Temporal lobe (tissue), 2 donors: ENCODE data around the genes ZNF236, HSBP1L1 and RBFA.

DNA sequence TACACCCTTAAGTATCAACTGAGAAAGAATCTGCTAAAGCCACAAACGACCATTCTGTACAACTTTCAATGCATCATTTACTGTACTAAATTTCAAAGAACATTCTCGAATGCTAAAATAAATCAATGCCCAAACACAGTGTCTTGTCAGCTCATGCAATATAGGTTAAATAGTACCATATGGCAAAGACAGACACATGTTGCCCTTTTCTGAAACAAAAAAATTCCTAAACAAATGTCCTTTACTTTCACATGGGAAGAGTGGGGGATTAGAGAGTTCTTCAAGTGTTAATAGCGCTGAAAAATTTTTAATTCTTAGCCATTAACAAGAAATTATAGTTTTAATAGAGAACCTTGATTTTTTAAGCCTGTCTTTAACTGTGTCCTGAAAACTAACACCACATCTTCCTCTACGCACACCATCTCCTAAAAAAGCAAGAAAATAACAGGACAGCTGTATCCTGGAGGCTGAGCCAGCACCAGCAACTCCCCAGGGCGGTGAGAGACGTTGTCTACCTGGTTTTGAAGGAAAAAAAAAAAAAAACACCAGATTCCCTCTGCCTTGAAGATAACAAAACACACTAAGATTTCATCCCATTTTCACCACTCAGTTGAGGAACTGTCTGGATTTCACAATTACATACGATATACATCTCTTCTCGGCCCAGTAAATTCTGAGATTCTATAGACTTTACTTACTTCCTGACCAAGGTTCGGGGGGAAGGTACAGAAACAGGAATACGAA is 8.7 kb downstream of the ZNF516 start:
- RAMPAGE, long total RNA, result no peak

DNA sequence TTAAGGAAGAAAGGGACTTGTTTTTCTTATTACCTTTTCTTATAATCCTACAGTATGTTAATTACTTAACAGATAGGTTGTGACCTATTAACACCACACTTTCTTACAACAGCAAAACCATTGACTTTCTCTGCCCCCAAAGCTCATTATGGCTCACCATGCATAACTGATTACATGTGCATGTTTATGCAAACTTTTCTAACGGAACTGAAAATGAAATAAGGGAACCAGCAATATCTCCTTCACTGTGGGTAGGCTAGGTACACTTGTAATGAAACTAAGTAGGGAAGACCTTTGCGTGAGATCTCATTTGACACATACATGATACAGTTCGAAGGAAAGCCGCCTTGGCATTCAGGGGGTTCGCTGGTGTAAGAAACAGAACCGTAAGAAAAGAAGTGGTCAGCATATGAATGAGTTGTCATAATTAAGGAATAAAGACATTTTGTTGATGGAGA is 4.9 kb upstream of the ZNF516 start:
- RAMPAGE, long total RNA, result no peak

- RAMPAGE, long total RNA, result no peak
These were observed 24.1 kb upstream of the ZNF516 start for GRCh38 chr18:76519030-76519600.

- RAMPAGE, long total RNA, result no peak
These were observed at the start of gene ZNF236 for GRCh38 chr18:76822336-76822942. Gene ZNF236 (plus strand): TSS chr18:76822557.

DNA sequence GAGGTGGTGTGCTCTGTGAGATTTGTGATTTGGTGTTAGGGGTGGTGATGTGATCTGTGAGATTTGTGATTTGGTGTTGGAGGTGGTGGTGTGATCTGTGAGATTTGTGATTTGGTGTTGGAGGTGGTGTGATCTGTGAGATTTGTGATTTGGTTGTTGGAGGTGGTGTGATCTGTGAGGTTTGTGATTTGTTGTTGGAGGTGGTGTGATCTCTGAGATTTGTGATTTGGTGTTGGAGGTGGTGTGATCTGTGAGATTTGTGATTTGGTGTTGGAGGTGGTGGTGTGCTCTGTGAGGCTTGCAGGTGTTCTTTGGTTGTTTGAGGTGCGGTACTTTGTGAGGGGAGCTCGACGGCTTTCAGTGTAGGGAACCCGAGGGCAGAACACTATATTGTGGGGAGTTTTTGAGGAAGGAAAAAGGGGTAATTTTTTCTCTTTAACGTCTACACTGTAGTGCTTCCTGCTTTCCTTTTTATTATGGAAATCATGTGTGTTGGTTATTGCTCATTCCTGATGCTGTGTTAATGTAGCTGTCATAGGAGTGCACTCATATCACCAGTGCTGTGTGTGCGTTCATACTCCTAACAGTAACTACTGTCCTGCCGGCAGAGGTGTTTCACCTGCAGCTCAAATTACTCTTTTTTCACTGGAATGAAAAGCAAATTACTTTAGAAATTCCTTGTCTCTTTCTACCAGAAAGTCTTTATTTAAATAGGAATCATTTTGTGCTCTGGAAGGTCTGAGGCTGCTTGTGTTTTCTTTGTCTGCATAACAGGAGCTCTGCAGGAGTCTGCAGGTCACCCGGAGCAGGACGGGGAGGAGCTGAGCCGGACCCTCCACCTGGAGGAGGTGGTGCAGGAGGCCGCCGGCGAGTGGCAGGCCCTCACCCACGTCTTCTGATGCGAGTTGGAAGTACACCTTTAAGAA is 145.3 kb downstream of the ZNF236 start:
- RAMPAGE, long total RNA, result no peak

GRCh38 chr18:76978538-76979463 is 153.8 kb downstream of the MBP start:
- RAMPAGE, long total RNA, result no peak

DNA sequence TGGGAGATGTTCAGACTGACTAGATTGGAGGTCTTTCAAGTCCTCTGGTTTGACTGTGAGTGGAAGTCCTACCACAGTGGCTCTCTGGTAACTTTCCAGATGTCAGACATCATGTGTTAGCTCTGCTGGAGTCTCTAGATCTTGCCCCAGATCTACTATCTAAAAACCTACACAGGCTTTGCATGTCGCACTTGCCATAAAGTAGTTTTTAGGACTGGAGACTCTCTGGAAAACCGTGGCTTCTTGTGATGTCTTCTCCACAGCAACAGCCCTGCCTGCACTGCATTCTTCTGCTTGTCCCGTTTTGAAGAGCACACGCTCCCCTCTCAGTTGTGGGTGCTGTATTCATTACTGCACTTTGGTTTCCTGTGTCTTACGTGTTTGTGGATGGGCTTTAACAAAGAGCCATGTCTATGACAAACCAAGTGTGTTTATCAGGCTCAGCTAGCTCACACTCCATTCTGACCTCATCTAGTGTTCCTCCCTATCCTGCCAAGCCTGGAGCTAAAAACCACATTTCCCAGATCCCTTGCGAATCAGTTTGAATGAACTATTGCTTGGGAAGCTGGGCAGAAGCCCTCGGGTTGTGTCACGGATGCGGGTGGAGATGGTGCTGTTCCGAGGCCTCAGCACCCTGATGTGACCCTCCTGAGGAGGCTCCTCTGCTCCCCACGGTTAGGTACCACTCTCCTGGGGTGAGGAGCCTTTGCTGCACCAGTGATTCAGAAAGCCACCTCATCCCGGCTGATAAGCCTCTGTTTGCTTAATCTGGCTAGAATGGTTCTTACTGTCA is 116.4 kb downstream of the GALR1 start:
- RAMPAGE, long total RNA, result no peak

GRCh38 chr18:79252860-79253587 is 142.7 kb upstream of the NFATC1 start:
- RAMPAGE, long total RNA, result no peak

DNA sequence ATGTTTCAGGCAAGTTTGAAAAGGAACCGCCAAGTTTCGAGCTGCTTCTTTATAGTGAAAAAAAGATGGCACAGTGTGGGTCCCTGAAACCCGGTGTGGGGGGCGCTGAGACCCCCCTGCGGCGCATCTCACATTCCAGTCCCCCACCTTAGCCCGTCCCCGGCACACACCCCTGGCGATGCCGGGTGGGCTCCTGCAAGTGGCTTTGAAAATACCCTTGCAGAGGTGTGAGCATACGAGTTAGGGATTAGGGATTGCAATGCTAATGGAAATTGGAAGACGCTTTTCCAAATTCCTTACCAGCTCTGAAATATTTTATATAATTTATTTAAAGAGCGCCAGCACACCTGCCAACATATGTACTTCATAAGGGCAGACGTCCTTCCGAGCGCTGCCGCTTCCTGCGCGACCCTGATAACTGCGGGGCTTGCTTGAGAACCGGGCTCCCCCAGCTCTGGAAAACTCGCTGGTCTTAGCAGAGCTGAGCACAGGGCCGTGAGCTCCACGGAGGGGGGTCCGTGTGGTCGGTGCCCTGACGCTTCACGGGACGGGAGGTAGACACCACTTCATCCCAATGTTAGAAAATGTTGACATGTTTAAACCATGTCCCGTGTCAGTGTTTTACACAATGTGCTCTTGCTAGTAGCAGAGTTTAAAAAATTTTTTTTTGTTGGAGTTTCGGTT is 1.4 kb downstream of the NFATC1 start:
- RAMPAGE, long total RNA, result no peak

- RAMPAGE, long total RNA, result no peak
These were observed 10.6 kb downstream of the NFATC1 start for GRCh38 chr18:79406189-79406848.

- RAMPAGE, long total RNA, result no peak
These were observed 40.1 kb downstream of the NFATC1 start for GRCh38 chr18:79435870-79436290.

- RAMPAGE, long total RNA, result no peak
These were observed 45.0 kb downstream of the NFATC1 start for GRCh38 chr18:79440557-79441356.

GRCh38 chr18:79610343-79610807 is 69.2 kb upstream of the CTDP1 start:
- RAMPAGE, long total RNA, result no peak

GRCh38 chr18:79825713-79826298 is 28.1 kb downstream of the KCNG2 start:
- RAMPAGE, long total RNA, result no peak

- RAMPAGE, long total RNA, result no peak
These were observed 58.8 kb downstream of the KCNG2 start for GRCh38 chr18:79856598-79856945.

DNA sequence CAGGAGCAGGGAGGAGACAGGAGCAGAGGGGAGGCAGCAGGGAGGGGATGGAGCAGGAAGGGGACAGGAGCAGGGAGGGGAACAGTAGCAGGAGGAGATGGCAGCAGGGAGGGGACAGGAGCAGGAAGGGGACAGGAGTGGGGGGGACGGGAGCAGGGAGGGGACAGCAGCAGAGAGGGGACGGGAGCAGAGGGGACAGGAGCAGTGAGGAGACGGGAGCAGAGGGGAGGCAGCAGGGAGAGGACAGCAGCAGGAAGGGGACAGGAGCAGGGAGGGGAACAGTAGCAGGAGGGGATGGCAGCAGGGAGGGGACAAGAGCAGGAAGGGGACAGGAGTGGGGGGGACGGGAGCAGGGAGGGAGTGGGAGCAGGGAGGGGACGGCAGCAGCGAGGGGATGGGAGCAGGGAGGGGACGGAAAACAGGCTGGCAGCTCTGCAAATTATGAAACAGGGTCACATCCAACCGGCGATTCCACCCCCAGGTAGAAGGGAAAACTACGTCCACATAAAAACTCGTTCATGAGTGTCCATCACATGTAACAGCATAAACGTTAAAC is 39.6 kb downstream of the SLC66A2 start:
- RAMPAGE, long total RNA, result no peak

DNA sequence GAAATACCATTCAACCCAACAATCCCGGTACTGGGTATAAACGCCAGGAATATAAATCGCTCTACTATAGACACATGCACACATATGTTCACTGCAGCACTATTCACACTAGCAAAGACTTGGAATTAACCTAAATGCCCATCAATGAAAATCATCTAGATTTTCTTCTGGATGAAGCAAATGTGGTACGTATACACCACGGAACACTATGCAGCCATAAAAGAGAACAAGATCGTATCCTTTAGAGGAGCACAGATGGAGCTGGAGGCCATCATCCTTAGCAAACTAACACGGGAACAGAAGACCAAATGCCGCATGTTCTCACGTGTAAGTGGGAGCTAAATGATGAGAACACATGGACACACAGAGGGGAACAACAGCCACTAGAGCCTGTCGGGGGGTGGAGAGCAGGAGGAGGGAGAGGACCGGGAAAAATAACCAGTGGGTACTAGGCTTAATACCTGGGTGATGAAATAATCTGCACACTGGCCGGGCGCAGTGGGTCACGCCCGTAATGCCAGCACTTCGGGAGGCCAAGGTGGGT is 11.5 kb downstream of the SLC66A2 start:
- RAMPAGE, long total RNA, result no peak

DNA sequence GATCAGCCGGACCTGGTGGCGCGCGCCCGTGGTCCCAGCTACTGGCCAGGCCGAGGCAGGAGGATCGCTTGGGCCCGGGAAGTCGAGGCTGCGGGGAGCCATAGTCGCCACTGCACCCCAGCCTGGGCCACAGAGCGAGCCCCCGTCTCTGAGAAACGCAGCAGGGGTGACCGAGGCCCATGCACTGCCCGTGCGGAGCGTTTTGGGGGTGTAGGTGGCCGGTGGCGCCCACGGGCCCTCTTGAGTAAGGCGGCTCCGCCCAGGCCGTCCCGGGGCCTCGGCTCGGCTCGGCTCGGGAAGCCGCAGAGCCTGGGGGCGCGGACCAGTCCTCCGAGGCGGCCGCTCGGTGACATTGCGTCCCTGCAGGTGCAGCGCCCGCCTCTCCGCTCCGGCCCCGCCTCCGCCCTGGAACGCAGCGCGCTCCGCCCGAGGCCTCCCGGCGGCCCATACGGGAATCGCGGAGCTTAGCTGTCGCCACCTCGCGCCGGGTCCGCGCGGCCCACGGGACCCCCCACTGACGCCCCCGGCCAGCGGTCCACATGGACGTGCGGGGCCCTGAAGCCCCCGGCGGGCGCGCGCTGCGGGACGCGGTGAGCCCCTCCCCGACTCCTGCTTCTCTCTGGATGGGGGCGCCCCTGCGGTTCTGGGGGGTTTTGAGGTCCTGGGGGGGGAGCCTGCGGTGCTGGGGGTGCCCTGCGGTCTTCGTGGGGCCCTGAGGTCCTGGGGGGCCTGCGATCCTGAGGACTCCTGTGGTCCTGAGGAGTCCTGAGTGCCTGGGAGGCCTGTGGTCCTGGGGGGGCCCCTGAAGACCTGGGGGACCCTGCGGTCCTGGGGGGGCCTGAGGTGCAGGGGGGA is at the start of gene HSBP1L1:
HSBP1L1 (plus strand) TSS at position 447 of the 855 bp plus-strand sequence.
- RAMPAGE, long total RNA, result no peak

DNA sequence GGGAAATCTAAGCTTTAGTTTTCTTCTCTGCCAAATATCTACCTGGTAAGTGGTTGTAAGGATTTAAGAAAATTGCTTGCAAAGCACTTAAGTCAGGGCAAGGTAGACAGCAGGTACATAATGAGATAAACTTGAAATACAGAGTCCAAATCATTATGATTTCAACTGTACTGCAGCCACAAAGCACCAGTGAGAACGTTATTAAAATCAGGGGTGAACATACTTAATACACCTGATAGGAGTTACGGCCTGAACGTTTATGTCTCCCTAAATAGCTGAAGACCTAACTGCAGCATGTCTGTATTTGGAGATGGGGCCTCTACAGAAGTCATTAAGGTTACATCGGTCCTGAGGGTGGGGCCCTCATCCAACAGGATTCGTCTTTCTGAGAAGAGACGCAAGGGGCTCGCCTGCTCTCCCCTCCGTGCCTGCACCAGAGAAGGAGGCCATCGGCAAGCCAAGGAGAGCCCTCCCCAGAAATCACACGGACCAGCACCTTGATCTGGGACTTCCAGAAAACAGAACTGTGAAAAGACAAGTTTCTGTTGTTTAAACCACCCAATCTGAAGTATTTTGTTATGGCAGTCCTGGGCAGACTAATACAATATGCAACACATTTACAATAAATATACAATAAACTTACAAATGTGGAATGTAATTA is 5.9 kb downstream of the HSBP1L1 start:
- RAMPAGE, long total RNA, result no peak

DNA sequence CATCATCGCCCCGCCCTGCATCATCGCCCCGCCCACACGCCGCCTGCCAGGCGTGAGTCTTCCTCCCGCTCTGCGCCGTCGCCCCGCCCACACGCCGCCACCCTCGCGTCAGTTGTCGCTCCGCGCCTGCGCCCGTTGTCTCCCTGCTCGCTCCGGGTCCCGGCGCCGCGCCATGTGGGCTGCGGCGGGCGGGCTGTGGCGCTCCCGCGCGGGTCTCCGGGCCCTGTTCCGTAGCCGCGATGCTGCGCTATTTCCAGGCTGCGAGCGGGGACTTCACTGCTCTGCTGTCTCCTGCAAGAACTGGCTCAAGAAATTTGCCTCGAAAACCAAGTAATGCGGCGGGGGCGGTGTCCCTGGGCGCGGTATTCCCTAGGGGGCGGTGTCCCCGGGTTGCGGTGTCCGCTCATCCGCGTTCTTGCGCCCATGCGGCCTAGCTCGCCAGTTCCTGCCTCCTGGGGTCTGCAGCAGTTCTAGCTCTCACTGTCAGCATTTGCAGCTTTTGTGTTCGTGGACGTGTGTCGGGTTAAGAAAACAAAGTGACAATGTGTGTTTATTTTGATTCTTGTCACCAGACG is at the start of gene RBFA:
RBFA (plus strand) TSS at position 111 of the 575 bp plus-strand sequence.
- RAMPAGE, long total RNA, result no peak